Mesenchymal stem cell of Wharton's jelly (primary cell): ENCODE measurements around the gene MDFIC.

DNA sequence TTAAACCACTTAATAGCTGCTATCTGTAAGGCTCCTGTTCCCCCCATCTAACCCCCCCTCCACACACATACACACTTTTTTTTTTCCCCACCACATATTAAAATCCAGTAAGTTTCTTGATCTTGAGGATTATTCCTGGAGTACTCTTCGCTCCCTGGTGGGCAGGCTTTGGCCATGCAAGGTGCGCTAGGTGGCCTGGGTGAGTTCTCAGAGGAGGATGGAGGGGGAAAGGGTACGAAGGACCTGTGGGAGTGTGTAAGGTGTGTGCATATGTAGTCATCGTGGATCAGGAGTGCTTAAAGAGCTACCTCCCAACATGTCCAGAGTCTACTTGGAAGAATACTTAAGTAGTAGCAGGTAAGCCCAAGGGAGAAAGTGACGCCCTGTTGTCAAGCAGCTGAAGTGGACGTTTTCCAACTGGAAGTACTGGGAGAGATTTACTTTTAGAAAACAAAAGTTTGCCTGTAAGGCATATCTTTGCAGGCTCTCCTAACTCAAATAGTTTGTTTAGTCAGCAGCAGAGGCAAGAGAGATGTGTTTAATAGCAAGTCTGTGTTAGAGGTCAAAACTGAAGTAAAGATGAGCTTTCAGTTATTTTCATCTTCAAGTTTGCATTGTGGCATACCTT is 169.4 kb upstream of the PPP1R3A start:
- CAGE, long polyA plus RNA = no peak

DNA sequence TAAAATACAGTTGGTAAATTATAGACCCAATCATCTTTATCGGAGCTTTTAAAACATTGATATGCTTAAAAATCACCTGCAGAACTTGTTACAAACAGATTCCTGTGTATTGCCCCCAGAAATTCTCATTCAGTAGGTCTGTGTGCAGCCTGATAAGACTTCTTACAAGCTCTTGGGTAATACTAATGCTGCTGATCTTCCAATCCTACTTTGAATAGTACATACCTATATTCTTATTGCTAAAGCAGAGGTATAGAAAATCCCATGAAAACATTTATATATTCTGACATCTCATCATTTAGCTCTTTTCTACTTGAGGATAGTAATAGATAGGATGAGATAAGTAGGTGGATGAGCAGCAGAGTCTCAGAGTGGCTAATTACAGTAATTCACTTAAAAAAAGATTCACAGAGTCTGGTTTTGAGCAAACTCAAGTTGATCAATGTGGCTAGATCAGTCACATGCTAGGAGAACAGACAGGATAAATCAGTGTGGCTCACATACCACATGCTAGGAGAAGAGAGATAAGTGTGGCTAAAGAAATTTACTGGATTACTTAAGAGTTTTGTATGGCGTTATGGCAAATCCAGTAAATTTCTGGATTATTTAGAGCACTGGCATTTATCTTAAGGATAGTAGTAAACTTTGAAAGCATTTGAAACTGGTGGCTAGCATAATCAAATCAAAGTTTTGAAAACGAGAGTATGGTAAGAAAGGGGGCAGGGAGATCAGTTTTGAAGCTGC is 201.1 kb upstream of the PPP1R3A start:
- CAGE, long polyA plus RNA = no peak

DNA sequence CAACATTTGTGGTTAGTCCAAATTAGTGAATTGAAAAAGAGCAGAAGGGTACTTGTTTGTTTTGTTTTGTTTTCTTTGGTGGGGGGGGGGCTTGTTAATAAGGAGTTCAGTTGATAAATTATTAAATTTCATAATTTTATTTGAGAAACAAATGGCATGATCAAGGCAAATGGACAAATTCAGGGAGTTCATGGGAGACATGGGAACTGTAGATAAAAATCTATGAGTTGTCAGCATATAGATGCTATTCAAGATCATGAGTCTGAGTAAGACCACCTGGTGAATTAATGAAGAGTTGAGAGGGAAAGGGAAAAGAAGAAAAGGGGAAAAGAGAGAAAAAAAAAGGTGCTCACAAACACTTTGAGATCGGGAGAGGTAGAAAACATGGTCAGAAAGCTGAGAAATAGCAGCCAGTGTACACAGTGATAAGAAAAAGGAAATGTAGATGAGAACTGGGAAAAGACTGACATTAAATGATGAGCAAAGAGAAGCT is 95.0 kb downstream of the FOXP2 start:
- CAGE, long polyA plus RNA = no peak

DNA sequence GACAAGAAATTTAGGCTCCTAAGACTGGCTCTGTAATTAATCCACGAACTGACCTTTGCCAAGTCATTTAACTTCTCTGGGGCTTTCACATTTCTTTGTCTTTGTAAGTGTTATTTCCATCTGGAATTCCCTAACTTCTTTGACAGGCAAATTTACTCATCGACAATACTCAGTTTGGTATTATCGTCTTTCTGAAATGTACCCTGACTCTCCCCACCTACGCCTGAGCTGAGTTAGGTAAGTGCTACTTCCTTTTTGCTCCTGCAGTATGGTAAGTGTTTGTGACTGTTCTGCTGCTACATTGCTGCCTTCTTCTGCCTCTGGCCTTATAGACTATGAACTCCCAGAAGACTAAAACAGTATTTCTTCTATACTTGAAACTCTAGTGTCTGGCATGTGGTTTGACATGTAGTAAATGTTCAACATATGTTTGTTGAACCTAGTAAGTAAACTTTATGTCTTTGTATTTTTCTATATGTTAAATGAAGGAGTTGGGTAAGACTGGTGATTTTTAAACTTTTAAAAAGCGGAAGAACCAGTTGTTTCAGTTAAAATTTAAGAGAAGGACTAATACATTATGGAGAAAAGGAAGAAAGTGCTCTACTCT is 5.4 kb upstream of the MDFIC start:
- CAGE, long polyA plus RNA = no peak

GRCh38 chr7:114921960-114922432 is at the start of gene MDFIC:
TSS of gene MDFIC (plus strand) at chr7:114922094.
- CAGE, long polyA plus RNA = no peak

GRCh38 chr7:115993634-115993981 is 37.0 kb downstream of the TFEC start:
- CAGE, long polyA plus RNA = no peak

- CAGE, long polyA plus RNA = no peak
These were observed 17.9 kb downstream of the TES start for GRCh38 chr7:116228264-116228622.

DNA sequence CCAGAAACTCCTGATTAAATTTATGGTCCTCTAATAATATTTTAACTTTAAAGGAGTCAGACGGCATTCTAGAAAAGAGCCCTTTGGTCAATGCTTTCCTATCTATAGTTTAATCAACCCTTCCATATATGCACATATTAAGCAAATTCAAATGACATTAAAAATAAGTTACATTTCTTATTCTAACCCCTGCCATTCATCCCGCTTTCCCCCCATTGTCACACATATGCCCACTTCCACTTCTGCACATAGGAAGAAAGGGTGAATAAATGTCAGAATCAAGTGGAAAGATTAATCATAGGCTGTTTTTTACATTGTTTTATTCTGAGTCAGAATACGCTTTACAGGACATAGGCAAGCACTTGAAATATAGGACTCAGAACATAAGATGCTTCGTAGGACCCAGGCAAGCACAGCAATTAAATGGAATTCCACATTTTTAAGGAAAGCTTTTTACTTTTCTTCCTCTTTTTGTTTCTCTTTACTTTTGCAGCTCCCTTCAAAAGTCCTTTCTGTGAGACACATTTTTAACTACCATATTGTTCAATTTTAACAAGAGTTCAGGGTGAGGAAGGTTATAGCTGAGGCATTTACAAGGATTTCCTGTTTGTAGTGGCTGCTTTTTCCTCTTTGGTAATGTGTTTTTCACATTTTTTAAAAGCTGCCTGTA is 129.8 kb downstream of the TES start:
- CAGE, long polyA plus RNA = no peak

- CAGE, long polyA plus RNA = no peak
These were observed 73.2 kb upstream of the CAV2 start for GRCh38 chr7:116426162-116426850.

DNA sequence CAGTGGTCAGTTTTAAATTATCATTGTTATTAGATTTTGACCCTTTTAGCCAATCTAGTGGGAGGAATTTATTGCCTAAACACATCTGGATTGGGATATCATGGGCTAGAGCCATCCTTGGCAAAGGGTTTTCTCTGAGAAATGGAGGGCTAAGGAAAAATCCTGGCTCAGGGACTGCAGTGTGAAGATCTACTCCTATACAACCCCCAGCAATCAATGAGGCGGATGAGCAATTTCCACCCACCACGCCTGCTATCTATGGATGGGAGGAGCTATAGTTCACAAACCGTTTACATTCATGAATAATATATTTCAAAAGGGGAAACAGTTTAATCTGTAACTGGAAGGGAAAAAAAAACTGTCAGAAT is 2.7 kb downstream of the CAV1 start:
- CAGE, long polyA plus RNA = no peak

- CAGE, long polyA plus RNA = no peak
These were observed 397 bp upstream of the MET start for GRCh38 chr7:116671466-116672131.

DNA sequence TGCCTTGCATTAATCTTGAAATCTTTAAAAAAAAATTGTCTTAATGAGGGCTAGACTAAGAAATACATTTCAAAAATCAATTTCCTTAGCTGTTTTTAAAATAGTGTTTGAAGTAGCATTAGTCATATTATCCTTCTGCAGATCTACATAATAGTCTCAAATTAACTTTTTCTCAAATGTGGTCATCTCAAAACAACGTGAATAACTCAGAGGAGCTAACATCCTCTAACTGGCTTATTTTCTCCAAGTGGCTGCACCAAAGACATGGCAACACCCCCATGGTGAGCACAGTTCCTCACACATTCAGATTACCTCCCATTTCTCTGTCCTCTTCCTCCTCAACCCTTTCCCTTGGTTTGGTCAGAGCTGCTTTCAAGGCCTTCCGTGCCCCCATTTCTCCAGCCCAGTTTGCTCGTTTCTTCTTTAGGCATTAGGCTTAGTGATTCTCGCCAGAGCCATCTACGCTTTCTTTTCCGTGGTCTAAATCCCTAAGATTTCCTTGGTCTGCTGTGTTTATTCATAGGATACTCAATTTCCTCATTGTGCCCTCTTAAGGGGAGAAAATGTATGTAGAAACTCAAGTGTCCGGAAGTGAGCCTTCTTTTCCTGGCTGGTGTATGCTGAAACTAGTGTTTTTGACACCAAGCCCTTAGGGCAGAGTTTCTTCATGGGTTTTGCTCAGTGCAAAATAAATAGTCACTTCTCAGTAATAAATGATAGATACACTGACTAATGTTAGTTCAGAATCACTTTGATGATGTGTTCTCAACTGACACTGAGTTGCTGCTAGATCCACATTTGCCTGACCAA is 2.6 kb downstream of the MET start:
- CAGE, long polyA plus RNA = no peak

DNA sequence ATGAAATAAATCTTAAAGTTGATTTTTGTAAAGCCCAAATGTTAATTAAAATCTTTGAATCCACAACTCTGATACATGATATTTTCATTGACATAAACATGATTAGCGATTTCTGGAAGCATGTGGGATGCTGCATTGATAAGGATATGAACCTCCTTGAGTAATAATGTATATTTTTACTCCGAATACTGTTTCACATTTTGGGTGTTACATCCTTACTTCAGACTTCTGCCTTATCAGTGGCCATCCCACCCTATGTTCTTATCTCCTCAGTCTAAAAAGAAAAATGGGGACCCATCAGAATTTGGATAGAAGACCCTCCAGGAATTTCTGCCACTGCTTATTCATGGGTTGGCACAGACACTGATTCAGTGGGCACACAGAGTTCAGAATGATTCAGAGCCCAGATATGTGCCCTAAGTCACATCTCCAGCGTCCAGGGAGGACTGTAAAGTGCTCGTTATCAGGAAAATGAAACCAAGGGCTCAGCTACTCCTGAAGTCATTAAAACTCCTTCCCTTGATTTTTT is 34.4 kb downstream of the MET start:
- CAGE, long polyA plus RNA = no peak

- CAGE, long polyA plus RNA = no peak
These were observed 52.1 kb downstream of the MET start for GRCh38 chr7:116723925-116724684.

- CAGE, long polyA plus RNA = no peak
These were observed 14.3 kb downstream of the CAPZA2 start for GRCh38 chr7:116876683-116877162.

DNA sequence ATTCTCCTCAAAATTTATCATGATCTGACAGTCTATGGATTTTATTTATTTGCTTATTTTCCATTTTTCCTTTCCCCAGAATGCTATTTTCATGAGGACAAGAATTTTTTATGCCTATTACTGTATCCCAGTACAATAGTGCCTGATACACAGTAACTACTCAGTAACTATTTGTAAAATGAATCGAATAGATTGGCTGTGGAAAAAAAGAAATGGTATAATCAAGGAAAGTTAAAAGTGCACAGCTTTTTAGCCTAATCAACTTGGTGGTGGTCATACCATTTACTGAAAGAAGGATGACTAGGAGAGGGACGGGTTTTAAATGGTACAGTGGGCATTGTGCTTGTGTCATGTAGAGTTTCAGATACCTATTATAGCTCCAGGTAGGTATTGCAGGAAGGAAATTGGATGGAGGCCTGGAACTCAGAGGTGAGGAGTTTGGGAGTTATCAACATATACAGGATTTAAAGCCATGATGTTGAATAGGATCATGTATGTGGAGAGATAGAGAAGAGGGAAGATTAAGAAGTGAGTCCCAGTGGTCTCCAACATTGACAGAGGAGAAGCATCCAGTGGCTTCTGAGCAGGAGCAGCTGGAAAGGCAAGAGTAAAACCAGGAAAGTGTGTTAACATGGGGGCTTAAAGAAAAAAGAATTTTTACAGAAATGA is 166.6 kb downstream of the WNT2 start:
- CAGE, long polyA plus RNA = no peak

- CAGE, long polyA plus RNA = no peak
These were observed 165.8 kb downstream of the WNT2 start for GRCh38 chr7:117157009-117157551.

GRCh38 chr7:117481084-117481315 is 1.2 kb downstream of the CFTR start:
- CAGE, long polyA plus RNA = no peak

GRCh38 chr7:117605413-117606357 is 125.9 kb downstream of the CFTR start:
- CAGE, long polyA plus RNA = no peak

DNA sequence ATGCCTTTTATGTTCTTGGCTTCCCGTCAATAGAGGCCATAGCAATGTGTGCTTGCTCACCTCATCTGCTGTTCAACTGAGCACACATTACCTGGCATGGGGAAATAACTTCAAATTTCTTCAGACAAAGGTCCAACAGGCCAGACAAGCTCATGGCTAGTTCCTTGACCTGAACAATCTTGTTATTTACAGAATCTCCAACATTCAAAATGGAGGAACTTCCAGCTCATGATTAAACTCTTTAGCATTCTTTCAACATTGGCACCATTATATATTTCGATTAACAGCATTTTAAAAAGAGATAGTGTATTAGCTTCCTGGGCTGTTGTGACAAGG is 184.9 kb downstream of the CTTNBP2 start:
- CAGE, long polyA plus RNA = no peak